Endometrial microvascular endothelial cells (primary cell): Measurements from ENCODE around the genes USP17L25, USP17L5 and USP17L30.

DNA sequence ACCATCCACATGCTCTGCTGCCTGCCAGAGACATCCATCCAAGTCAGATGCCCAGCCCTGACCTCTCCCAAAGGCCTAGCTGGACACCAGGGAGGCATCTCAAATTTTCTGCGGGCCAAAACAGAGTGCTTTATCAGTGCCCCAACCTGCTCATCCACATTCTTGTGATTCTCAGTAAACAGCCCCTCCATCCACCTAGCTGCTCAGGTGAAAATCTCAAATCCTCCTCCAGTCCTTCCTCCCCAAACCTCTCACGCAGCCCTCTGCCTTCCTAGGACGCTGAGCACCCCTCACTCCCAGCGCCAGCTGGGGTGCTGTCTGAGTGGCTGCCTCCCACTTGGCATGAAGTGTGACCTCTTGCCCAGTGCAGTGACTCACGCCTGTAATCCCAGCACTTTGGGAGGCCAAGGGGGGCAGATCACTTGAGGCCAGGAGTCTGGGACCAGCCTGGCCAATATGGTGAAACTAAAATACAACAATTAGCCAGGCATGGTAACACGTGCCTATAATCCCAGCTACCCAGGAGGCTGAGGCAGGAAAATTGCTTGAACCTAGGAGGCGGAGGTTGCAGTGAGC, 1.6 kb upstream of the AFAP1 start:
- RAMPAGE, long total RNA, result no peak

GRCh38 chr4:7964775-7965711, 25.4 kb upstream of the AFAP1 start:
- RAMPAGE, long total RNA, result no peak

DNA sequence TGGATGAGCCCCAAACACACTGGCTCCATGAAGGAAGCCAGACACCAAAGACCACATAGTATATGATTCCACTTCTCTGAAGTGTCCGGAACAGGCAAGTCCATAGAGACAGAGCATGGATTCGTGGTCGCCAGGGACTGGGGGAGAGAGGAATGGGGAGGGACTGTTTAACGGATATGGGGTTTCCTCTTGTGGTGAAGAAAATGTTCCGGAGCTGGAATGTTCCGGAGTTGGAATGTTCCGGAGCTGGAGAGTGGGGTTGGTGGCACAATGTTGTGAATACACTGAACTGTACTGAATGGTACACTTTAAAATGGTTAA, 28.8 kb upstream of the AFAP1 start:
- RAMPAGE, long total RNA, result no peak

- RAMPAGE, long total RNA, result no peak
Measured at GRCh38 chr4:8009913-8010234, 70.2 kb upstream of the AFAP1 start.

DNA sequence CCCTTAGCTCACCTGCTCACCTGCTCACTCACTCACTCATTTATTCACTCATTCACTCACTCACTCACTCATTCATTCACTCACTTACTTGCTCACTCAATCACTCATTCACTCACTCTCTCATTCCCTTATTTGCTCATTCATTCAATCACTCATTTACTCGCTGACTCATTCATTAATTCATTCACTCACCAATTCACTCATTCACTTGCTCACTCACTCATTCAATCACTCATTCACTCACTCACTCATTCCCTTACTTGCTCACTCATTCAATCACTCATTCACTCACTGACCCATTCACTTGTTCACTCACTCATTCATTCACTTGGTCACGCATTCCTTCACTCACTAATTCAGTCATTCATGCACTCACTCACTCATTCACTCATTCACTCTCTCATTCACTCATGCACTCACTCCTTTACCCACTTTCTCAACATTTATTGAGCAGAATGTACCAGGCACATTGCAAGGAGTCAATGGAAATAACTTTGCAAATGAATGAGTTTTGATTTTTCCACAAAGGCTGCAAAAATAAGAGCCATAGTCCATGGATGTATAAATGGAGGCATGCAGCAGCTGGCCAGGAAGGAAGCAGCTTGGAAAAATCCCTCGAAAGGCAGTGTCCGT, 88.8 kb upstream of the AFAP1 start:
- RAMPAGE, long total RNA, result no peak

DNA sequence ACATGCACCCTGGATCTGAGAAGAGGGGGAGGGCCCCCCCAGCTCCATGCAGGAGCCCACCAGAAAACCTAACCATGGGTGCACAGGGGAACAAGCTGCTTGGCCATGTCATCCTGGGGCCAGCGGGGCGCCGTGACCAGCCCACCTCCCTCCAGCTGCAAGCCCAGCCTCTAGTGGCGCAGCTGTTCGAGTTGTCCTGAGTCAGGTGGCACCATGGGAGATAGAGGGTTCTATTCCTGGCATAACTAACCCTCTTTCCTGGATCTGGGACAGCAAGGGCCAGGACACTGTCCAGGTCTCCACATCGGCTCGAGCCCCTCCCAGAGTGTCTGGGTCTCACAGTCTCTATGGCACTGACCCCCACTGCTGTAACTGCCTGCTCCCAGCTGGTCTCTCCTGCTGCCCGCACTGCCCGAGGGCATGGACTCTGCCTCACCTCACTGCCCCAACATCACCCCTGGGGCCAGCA, 16.7 kb downstream of the ABLIM2 start:
- RAMPAGE, long total RNA, result no peak

DNA sequence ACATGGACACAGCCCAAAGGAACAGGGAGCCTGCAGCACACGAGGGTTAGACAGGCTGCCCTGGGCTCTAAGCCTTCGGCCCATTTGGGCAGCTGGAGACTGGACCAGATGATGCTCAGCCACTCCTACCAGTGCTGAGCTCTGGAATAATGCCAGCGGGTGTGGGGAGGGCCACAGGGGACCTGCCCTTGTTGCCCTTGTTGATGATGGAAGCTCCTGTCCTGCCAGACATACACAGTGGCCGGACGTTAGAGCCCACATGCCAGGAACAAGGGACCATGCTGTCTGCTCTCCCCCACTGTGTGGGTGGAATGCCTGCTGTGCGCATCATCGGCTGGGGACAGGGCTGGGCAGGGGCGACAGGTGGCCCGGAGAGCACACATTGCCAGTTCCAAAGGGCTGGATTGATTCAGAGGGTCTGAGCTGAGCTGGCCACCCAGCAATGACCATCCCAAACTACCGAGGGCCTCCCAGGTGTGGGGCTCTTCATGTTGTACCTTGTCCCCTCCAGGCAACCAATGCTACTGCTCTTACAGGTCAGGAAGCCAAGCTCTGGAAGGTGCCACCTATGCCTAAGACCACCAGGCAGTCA, 2.0 kb downstream of the ABLIM2 start:
- RAMPAGE, long total RNA, result no peak

GRCh38 chr4:8165755-8165978, 7.1 kb upstream of the ABLIM2 start:
- RAMPAGE, long total RNA, result no peak

GRCh38 chr4:8306036-8306656, 36.6 kb downstream of the HTRA3 start:
- RAMPAGE, long total RNA, result no peak

GRCh38 chr4:8364142-8364730, 76.3 kb downstream of the ACOX3 start:
- RAMPAGE, long total RNA, result no peak

- RAMPAGE, long total RNA, result no peak
Measured at GRCh38 chr4:8365793-8366466, 74.6 kb downstream of the ACOX3 start.

- RAMPAGE, long total RNA, result no peak
Measured at GRCh38 chr4:8451479-8452067, 11.0 kb downstream of the TRMT44 start.

DNA sequence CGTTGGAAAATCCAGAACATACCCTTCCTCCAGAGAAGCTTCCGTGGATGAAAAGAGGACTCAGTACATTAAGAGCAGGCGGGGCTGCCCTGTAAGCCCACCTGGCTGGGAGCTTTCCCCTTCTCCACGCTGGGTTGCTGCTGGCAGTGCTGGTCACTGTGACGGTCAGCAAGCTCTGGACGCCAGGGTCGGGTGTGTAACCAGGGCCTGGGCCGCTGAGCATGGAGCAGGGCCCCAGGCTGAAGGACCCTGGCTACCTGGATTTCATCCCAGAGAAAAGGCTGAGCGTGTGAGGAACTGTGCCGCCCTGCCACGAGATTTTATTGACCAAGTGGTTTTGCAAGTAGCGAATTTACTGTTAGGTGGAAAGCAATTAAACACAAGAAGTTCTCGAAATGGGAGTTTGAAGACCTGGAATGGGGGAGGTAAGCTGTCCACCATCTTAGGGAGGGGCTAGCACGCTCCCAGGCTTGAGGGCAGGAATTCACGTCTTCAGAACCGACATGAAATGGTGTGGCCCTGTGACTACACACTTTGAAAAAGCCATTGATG, 27.4 kb downstream of the TRMT44 start:
- RAMPAGE, long total RNA, result no peak

- RAMPAGE, long total RNA, result no peak
Measured at GRCh38 chr4:8478465-8478850, 37.9 kb downstream of the TRMT44 start.

- RAMPAGE, long total RNA, result no peak
Measured at GRCh38 chr4:8611820-8612740, 19.5 kb downstream of the CPZ start.

GRCh38 chr4:9000595-9000883, 128.9 kb upstream of the HMX1 start:
- RAMPAGE, long total RNA, result no peak

- RAMPAGE, long total RNA, result no peak
Measured at GRCh38 chr4:9329660-9330176, at the start of gene USP17L25. TSS of gene USP17L25 (plus strand) at chr4:9329911.

DNA sequence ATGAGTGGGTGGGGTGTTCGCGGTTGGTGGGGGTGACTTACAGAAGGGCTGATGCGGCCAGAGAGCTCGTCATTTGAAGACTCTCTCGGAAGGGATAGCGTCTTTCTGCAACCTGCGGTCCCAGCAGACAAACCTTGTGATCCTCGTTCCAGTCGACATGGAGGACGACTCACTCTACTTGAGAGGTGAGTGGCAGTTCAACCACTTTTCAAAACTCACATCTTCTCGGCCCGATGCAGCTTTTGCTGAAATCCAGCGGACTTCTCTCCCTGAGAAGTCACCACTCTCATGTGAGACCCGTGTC, at the start of gene USP17L5:
USP17L5 (plus strand) TSS at position 158 of the 304 bp plus-strand sequence.
- RAMPAGE, long total RNA, result no peak

DNA sequence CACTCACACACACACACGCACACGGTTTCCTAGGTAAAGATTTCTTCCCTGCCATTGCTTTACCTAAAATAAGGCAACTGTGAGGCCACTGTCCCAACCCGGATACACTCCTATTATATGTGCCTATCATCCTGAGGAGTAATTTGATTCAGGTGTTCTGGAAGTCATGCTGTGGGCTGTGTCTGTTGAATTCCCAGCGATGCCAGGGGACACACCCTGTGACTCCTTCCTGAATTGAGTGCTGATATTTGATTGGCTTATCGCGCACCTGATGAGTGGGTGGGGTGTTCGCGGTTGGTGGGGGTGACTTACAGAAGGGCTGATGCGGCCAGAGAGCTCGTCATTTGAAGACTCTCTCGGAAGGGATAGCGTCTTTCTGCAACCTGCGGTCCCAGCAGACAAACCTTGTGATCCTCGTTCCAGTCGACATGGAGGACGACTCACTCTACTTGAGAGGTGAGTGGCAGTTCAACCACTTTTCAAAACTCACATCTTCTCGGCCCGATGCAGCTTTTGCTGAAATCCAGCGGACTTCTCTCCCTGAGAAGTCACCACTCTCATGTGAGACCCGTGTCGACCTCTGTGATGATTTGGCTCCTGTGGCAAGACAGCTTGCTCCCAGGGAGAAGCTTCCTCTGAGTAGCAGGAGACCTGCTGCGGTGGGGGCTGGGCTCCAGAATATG, at the start of gene USP17L30:
USP17L30 (plus strand) TSS at position 429 of the 683 bp plus-strand sequence.
- RAMPAGE, long total RNA, result no peak

GRCh38 chr4:11429708-11430077, 999 bp upstream of the HS3ST1 start:
- RAMPAGE, long total RNA, result no peak